Occipital lobe (tissue), 2 donors: ENCODE measurements around a stretch of chr18.

DNA sequence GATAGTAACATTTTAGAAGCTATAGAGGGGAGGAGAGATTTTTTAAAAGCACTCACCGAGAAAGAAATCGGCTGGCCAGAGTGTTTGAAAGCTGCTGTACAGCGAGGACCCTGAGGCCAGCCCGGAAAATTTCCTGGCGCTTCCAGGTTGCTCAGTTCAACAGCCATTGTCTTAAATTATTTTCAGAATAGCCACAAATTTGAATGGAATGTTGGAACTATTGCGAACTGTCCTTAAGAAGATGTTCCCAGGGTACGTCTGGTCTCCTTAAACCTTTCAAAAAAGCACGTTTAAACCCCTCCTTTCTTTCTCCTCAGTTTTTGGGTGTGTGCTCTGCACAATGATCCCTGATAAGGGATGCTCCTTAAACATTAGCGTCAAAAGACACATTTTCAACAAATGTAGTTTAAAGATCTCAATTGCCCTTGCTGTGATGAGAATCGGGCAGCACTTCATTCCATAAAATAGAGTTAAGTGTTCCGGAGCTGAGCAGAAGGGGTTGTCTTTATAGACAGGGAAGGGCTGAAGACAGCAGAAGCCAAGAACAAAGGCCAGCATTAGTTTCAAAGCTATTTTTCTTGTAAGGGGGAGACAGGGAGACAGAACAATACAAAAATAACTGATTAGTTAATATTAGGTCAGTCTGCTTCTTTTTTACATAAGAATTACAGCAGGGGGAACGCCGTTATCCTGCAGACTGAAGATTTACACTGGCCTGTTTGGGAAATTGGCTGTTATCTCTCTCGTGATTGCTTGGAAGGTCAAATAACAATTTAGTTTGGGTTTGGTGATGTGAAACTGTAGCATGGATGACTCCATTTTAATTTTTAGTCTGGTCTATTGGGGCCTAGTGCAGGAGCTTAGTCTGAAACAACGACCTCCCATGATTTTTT, 14.6 kb upstream of the LPIN2 start:
- RAMPAGE, long total RNA: no peak

DNA sequence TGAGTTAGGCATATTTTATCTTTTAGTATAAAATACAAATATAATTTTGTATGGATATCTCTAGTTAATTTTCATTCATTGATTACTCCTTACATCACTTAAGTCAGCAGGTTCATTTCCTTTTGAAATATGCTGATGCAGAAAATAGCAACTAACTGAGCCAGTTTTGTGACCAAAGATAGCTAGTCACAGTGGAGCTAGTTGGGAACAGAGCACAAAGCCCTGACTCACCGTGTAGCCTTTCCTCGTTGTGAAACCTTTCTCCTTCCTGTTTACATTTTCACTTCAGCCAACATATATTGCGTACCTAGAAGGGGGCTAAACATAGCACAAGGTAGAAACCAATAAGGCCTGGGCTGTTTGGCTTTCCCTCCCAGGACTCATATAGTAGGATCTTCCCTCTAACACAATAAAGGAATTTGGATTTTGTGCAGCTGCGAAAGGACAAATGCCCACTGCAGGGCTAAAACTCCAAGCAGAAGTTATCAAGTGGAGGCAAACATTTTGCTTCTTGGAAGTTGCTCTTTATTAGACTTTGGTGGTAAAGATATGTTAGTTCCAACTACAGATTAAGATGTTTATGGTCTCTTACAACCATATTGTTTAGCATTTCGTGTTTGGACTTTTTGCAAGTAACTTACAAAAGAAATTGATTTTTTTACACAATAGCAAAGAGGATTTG, 24.5 kb upstream of the LPIN2 start:
- RAMPAGE, long total RNA: no peak

GRCh38 chr18:3049964-3050405, 37.0 kb upstream of the LPIN2 start:
- RAMPAGE, long total RNA: no peak

DNA sequence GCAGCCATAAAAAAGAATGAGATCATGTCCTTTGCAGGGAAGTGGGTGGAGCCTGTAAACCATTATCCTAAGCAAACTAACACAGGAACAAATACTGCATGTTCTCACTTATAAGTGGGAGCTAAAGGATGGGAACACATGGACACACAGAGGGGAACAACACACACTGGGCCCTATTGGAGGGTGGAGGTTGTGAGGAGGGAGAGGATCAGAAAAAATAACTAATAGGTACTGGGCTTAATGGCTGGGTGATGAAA, 78.9 kb downstream of the MYL12B start:
- RAMPAGE, long total RNA: no peak

DNA sequence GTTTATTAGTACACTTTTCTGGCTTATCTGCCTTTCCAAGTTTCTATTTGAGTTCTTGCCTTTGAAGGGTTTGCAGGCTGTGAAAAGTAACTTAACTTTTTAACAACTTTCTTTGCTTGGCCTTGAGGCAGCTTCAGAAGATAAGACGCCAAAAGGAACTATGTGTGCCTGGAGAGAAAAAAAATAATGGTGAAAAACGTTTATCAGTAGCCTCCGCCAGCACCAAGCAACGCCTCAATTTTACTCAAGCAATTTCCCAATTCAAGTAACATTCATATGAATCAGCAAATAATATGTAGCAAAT, 3.0 kb upstream of the TGIF1 start:
- RAMPAGE, long total RNA: no peak

DNA sequence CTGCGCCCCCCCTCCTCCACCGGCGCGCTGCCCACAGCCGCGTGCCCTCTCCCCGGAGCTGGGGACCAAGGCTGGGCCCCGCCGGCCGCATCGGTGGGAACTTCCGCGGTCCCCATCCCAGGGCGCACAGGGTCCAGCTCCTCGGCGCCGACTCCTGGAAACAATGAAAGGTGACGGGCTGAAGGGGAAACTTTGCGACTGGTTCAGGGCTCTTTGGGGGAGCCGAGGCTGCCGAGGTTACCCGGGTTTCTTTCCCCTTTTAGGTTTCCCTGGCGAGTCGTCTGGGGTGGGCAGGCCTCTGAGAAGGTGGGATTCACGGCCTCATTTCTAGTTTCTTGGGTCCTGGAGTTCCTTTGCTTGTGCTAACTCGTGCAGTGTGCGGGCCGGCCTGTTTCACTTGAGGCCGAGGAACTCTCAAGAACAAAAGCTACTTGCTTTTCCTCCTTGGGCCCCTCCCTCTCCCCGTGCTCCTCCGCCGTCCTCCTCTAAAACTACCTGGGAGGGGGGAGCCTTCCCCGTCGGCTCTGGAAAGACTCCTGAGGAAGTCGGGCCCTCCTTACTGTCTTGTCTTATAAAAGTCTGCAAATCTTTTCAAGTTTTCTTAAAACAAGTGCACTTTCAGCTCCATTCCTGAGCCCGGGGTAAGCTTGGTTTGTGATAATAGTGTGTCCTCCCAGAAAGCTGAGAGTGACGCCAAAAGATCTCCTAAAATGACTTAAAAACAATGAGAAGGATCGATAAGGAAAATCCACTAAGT, 2.4 kb downstream of the TGIF1 start:
- RAMPAGE, long total RNA: no peak

GRCh38 chr18:3525660-3526418, 75.9 kb downstream of the TGIF1 start:
- RAMPAGE, long total RNA: no peak

GRCh38 chr18:3597264-3598138, 147.5 kb downstream of the TGIF1 start:
- RAMPAGE, long total RNA: no peak

DNA sequence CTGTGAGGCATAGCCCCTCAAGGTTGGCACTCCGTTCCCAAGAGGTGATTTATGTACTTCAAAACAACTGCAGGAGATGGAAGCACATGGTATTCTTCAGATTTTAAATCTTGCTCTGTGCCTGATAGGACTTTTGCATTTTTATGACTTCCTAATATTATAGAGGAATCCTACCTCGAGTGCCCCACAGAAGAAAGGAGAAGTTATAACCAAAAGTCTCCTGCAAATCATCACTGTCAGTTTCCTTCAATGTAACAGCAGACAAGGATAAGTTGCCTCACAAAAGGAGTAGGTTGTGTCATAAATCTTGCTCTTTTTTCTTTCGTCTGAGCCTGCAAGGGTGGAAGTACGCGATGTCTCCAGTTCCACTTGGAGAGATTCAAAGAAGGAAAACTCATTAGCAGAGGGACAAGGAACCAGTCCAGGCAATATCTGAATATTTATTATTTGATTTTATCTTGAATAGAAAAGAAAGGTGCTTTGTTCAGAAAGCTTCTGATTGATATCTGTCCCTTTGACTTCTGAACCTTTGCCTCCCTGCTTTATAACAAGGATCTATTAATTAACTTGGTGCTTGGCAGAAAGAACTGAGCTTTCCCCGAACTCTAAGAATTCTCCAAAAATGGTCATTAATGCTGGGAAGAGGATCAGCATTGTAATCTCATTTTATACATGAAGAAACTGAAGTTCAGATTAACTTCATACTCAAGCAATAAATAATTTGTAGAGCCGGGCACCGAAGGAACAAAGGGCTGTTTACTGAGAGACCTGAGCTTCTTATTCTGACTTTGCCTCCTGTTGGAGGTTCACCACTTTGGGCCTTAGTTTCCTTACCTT, 272.4 kb downstream of the TGIF1 start:
- RAMPAGE, long total RNA: no peak

DNA sequence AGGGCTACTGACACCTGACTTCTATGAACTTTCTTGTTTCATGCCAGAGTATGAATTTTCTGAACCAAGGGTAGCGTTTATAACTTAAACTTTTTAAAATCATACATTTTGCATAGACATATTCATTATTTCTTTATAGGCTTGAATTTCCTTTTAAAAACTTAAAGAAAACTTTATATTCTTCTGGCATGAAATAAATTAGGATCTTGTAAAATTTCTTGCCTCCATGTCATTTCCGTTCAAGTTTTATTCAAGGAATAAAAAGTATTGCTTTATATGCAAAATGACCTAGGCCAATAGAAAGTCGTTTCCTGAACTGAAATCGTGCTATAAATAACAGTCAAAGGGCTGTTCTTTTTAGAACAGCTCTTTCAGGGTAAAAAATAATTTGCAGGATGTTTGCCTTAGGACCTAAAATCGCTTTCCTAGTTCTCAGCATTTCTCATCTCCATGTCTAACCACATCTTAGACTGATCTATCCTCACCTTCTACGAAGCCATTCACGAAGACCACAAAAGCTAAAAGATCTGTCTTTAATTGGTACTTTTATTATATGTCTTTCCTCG, 1.8 kb downstream of the DLGAP1 start:
- RAMPAGE, long total RNA: no peak

DNA sequence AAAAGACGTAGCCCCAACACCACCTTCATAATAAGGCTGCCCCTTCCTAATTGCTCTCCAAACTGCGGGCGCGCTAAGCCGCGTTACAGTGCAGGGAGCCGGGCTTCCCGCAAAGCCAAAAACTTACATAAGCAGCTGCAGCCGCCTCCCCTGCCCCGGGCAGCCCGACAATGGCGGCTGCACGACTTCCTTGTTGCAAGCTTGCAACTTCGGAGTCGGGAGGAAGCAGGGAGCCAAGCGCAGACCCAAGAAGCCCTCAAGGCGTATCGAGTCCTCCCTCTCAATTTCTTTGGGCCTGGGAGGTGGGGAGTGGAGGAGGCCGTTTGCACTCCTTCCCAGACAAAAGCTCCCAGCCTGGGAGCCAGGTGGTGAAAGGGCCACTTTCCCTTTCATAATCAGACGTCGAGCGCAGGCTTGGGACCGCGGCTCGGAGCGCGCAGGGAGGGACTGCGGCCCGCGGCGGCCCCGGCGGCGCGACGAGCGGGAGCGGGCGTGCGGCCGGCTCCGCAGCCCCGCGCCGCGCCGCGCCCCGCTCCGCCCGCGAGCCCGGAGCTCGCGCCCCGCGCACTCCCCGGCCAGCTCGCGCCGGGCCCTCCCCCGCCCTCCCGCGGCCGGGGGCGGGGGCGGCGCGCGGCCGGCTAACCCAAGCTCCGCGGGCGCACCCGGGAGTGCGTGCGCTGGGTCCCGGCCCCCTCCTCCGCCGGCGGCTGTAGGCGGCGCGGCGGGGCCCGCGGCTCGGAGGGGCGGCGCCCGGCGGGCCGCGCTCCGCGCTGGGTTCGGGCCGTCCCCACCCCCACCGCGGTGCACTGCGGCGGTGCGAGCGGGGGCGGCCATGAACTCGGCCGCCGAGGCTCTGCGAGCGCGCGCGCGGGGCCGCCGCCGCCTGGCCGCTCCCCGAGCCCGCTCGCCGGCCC, 595 bp downstream of the ZBTB14 start:
- RAMPAGE, long total RNA: no peak

DNA sequence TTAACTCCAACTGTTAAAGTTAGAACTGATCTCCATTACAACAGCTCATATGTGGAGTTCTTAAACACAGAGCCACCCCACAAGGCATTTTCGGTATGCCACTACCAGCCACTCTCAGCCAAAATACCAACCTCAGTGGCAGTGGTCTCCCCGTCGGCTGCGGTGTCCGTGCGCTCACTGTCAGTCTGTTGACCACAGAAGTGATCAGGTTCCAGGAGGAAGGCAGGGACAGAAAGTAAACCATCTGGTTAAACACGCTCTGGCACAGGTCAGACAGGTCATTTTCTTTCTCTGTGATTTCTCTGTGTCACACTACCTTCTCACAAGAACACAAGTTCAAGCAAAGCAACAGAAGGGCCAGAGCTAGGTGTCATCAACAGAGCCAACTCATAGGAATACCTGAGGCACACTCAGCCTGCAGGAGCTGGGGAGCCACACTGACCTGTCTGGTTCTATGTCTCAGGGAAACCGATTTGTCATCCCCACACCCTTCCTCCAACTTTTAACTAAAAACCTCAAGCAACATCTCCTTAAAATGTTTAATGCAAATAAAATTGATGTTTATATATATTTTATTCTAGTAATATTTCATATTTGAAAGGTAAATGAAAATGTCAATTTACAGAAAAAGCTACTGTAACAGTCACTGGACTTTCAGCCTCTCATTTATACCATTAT, 115.0 kb upstream of the ZBTB14 start:
- RAMPAGE, long total RNA: no peak

DNA sequence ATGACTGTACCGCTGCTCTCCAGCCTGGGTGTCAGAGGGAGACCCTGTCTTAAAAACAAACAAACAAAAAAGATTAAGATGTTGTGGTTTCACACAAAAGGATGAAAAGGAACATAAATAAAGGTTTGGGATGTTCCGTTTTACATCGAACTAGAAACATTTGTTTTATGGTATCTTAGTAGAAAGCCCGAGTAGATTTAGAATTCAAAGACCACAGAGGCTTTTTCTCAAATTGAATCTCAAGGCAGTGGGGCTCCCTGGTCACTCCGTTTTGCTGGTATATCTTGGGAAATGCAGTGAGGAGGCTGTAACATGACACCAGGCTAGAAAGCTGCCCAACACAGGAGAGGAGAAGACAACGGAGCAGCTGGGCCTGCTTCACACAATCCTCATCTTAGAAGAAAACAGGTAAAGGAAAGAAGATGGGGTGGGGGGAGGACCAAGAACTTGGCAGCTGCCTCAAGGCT, 38.2 kb upstream of the EPB41L3 start:
- RAMPAGE, long total RNA: no peak

DNA sequence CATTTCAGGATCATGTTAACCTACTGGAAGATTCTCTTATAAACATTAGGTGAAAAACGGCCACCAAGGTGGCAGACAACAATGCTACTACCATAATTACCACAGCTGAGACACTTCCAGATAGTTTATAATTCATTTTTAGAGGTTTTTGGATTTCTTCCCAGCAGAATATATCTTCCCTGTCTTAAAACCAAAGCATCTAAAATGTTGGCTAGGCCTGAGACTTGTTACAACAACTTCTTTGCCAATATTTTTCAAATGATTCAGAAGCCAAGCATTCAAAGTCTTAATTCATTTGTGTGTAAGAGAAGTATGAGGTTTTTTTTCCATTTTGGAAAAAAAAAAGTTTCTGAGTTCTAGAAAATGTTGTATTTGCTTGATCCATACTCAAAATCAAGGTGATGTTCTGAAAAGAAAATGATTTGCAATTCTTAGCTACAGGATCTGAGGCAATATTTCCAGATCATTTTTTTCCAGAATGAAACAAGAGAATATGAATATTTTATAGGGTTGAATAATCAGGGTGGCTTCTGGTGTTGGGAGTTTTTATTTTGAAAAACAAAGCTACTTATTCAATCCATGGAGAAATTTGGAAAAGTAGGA, 32.8 kb downstream of the LAMA1 start:
- RAMPAGE, long total RNA: no peak

GRCh38 chr18:7370366-7371273, 139.7 kb downstream of the LRRC30 start:
- RAMPAGE, long total RNA: no peak

GRCh38 chr18:7568469-7569031, 1.4 kb downstream of the PTPRM start:
- RAMPAGE, long total RNA: no peak

- RAMPAGE, long total RNA: no peak
These were observed 50.6 kb downstream of the PTPRM start for GRCh38 chr18:7617564-7618230.

GRCh38 chr18:7955007-7955552, 388.0 kb downstream of the PTPRM start:
- RAMPAGE, long total RNA: no peak

DNA sequence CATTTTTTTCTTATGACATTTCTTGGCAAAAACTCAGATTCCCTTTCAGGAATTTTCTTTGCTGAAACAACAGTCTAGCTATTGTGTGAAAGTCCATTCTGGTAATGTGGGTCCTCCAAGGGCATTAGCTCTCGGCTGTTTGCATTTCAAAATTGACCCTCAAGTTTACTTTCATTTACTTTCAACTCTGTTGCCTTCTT, 325.3 kb upstream of the RAB12 start:
- RAMPAGE, long total RNA: no peak

DNA sequence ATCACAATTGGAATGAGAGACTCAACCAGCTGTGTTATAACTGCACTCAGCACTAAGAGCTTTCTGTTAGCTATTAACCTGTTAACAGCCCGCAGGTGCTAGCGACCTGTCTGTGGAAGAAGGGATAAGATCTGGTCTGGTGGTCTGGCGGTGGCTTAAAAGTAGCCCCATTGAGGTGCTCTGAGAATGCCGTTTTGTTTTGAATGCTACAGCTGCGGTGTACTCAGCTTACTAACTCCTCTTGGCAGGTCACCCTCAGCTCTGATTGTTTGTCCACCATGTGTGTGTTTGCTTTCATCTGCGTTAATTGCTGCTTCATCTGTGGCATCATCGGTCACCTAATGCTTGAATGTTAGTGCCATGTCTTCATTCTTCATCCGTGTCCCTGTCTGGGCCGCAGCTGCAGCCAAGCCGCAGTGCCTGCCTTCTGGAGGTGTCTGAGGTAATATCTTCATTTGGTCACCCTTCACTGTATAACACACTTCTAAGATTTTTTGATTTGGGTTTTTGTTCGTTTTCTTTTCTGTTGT, 16.4 kb downstream of the RAB12 start:
- RAMPAGE, long total RNA: no peak